Right cardiac atrium (tissue), 1 donor: ENCODE measurements around a stretch of chr16.

DNA sequence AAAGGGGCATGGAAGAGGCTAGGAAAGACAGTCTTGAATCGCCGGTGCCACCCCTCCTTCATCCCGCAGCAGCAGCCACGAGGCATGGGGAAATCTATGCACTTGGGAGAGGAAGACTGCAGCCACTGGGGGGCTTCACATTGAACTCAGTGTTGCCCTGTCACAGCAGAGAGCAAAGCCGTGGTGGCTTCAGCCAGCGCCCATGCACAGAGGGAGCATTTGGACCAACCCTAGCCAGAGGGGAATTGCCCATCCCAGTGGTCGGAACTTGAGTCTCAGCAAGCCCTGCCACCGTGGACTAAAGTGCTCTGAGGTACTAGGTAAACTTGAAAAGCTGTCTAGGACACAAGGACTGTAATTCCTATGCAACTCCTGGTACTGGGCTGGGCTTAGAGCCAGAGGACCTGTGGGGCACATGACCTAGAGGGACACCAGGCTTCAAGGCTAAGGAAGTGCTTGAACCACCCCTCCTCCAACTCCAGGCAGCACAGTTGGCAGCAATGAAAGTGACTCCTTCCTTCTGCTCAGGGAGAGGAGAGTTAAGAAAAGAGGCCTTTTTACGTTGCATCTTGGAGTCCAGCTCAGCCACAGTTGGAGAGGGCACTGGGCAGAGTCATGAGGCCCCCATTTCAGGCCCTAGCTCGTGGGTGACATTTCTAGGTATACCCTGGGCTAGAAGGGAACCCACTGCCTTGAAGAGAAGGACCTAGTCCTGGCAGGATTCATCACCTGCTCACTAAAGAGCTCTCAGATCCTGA lies 35.1 kb upstream of the ATP2C2 start:
- PRO-cap, result no peak

DNA sequence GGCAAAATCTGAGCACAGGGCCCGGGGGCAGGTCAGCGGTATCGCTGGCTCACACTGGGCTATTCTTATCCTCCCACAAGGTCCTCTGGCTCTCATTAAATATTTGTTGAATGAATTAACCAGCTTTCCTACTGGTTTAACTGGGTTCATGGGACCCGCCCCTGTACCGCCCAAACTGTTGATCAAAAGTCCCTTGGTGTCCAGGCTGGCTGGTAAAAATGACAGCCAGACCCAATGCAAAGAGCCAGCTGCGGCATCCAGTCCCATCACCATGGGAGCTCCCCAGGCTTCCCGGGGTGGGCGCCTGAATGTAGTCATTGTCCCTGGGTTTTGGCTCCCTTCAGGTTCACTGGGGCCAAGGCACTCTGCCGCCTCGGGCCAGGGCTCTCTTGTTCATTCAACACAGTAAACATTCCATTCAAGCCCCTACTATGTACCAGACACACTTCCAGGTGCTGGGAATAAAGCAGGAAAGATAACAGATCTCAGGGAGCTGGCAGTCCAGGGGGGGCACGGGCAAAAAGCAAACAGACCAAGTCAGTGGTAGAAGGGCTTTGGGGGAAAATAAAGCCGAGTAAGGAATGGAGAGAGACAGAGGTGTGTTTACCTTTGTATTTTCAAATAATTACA lies 11.7 kb upstream of the ATP2C2 start:
- PRO-cap, result no peak

GRCh38 chr16:84841818-84842889 lies 22.4 kb downstream of the CRISPLD2 start:
- PRO-cap, result no peak

DNA sequence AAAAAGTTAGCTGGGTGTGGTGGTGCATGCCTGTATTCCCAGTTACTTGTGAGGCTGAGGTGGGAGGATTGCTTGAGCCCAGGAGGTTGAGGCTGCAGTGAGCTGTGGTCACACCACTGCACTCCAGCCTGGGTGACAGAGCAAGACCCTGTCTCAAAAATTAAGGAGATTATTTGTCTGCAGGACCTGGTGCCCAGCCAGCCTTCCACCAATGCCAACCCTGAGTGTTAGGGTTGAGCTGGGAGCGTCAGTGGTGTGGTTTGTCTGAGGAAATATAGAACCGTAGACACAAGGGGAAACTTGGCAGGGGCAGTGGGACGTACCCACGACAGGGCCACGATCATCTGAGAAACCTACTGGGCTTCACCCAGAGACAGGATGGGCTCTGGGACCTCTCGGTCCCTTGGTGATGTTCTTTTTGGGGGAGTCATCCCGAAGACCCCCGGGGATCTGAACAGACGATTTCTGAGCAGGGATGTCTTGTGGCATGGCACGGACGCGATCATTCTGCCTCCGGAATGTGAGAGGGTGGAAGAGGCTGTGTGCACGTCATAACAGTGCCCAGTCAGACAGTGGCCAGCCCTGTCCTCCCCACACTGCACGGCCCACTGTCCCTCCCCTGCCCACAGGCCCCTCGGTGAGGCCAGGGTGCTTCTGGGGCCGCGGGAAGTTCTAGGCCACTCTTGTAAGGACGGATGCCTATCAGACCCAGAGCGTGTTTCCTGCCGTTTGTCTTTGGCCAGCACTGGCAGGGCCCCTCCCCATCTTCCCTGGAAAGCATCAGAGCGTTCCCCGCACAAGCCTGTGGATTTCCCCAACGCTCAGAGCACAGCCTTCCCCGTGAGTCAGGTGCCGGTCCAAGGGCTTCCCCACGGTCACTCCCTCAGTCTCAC lies 33.4 kb downstream of the CRISPLD2 start:
- PRO-cap, result no peak

GRCh38 chr16:84907361-84908083 lies 87.7 kb downstream of the CRISPLD2 start:
- PRO-cap, result no peak

- PRO-cap, result no peak
Measured at GRCh38 chr16:84922235-84923335, 88.8 kb downstream of the ZDHHC7 start.

GRCh38 chr16:84995592-84996139 lies 15.7 kb downstream of the ZDHHC7 start:
- PRO-cap, result no peak

DNA sequence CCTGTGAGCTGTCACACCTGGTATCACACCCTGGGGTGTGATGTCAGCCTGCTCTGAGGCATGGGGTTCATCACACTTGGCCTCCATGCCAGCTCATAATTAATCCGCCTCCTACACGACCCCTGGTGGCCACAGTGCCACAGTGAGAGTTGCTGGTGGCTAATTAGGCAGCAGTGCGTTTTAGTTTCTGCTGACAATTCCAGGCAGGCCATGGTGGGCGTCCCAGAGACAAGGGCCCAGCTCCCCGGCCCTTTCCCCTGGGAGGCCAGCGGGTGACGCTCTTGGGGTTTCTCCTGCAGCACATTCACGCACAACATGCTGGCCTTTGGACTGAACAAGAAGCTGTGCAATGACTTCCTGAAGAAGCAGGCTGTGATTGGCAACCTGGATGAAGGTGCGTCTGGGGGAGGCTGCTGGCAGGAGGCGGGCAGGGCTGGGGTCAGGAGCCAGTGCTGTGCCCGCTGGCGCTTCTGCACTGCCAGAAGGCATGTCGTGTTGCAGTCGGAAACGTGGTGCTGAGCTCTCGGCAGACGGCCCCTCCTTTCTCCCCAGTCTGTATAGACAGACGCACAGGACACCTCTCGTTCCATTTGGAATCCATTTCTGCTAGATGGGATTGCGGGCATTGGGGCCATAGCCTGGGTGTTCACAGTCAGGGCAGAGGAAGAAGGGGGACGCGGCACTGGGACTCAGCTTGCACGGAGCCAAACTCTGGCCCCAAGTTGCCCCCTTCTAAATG lies 25.3 kb downstream of the CIBAR2 start:
- PRO-cap, result no peak

DNA sequence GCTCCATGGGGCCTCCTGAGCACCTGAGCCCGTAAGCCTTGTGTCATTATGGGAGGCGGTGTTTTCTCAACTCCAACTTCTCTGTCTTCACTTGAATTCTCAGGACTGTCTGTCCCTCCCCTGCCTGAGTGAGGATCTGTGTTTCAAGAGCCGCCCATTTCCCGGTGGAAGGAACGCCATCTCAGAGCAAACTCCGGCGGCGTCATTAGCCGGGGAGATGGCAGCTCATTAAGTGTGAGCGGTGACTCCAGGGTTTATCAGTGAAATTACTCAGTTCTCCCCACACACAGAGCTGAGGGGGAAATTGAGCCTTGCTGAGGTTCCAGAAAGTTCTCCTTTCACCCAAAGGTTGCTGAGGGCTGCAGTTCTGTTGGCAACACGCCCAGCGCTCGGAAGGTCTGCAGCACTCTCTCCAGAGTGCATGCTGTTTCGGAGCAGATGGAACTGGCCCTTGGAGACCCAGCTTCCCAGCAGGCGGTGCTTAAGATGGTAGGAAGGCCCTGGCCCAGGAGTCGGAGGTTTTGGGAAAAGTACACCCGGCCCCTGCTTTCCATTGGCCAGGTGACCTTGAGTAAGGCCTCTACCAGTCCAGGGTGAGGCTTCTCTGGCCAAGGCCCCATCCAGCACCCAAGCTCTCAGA lies 167.5 kb upstream of the CIBAR2 start:
- PRO-cap, result no peak

- PRO-cap, result no peak
Measured at GRCh38 chr16:85285816-85286500, 173.7 kb upstream of the CIBAR2 start.

DNA sequence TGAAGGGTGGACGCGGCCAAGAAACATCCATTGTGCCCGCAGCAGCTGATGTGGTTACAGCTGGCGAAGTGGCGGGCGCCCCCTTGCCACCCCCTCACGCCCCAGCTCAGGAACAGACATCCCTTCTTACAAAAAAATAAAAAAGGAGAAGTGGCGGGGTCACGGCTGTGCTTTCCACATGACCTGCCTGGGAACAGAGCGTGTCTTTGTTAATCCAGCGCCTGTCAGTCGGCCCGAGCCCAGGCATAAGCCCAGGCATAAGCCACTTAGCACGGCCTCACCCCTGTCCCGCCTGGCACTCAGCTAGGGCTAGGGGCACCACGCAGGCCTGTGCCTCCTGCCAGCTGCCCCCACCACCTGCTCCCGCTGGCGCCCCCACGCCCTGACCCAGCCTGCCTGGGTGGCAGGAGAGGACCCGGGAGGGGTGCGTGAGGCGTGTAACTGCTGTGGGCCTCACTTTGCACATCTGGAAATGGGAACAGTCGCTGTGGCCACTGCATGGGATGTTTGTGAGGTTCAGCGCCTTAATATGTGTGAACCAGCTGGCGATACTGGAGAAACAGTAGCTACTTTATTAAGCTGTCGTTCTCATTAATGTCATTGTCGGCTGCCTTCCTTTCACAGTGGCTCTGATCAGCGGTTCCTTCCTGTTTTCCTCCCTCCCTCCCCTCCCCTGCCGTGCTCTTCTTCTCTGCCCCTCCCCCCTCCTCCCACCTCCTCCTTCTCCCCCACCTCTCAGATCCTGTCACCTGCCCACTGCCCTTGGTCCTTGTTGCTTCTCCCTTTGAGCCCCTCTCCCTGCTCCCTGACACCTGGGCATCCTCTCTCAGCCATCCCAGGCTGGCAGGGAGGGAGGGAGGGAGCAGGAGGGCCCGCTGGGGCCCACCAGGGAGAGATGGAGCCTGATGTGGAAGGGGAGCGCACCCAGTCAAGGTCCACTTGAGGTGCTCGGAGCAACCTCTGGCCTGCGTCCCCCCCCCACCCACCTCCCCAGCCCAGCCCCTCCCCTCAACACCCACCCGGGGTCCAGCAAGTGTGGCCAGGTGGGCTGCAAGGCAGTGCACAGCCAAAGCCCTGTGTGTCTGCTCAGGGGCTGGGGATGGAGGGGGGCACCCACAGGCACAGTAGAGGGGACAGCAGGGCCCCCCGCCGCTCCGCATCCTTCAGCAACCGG lies 197.9 kb upstream of the CIBAR2 start:
- PRO-cap, result no peak

DNA sequence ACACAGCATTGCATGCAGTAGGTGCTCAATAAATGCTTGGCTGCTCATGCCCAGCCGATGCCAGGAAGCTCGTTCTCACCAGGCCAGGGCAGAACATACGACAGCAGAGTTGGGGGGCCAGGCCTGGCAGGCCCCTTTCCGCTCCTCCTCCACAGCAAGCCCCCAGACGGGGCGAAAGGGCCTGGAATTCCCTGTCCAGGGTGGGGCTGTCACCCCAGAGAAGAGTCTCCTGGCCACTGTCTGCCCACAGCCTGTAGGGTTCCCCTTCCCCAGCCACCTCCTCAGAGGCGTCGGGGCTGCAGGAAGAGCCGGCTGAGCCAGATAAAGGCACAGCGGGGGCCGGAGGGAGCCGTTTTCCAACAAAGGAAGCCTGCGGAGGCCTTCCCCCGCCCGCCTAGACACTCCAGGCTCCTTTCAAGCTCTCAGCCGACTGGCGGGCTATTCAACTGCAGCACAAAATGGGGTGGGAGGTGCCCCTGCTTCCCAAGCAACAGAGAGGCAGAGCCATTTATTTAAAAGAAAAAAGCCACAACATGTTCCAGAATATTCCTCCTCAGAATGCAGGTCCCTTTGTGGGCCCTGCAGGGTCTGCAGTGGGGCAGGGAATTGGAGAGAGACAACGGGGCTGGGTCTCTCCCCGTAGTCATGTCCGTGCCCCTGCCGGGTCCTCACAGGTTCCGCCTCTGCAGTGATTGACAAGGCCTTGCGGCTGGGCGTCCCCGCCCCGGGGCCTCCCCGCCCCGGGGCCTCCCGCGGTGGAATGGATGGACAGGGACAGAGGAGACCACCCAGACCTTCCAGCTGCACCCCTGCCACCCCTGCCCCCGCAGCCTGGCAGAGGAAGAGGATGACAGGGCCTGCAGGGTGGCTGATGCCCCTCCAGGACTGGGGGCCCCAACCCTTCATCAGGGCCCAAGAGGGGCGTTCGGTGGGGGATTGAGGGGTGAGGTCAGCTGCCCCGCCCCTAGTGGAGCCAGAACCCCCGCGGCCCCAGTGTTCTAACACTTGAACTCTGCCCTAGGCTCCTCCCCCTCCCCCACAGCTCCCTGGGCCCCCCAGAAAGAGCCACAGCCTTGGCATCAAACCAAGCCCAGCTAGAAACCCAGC lies 216.2 kb upstream of the CIBAR2 start:
- PRO-cap, result no peak

- PRO-cap, result no peak
Measured at GRCh38 chr16:85334637-85335153, 222.4 kb upstream of the CIBAR2 start.

DNA sequence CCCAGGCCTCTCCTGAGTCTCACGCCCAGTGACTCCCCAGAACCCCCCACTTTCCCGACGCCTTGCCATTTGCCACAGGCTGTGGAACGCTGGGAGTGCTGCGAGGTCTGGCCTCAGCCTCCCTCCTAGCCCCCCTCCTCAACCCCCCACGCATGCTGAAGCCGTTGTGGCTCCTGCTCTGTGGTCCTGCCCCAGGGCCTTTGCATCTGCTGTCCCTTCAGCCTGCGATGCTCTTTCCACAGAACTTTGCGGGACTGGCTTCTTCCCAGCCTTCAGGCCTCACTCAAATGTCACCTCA lies 225.9 kb upstream of the GSE1 start:
- PRO-cap, result no peak

DNA sequence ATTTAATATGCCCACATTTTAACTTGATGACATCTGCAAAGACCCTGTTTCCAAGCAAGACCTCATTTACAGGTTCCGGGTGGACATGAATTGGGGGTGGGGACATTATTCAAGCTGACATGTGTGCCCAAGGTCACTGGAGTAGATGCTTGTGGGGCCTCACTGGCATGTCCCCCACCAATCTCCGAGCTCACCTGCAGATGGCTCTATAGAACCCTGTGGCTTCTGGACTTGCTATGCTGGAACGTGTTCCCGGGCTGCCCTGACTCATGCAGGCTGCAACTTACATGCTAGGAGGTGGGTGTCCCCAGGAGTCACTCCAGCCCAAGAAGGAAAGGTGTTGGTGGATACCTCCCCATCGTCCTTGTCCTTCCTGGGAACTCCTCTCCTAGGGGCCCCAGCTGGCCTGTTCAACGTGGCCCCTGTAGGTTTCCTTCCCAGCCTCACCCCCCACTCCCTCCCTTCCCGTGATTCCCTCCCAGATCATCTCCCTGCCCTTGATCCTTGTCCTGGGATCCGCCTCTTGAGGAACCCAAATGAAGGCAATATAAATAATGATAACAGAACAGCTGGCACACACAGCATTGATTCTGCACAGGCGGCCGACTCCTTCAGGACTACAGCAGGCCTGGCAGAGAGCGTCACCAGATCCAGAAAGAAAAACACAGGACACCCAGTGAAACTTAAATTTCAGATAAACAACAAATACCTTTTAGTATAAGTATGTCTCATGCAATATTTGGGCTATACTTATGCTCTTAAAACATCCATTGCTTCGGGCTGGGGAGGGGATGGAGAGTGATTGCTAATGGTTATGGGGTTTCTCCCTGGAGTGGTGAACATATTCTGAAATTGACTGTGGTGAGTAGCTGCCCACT lies 221.2 kb upstream of the GSE1 start:
- PRO-cap, result no peak

DNA sequence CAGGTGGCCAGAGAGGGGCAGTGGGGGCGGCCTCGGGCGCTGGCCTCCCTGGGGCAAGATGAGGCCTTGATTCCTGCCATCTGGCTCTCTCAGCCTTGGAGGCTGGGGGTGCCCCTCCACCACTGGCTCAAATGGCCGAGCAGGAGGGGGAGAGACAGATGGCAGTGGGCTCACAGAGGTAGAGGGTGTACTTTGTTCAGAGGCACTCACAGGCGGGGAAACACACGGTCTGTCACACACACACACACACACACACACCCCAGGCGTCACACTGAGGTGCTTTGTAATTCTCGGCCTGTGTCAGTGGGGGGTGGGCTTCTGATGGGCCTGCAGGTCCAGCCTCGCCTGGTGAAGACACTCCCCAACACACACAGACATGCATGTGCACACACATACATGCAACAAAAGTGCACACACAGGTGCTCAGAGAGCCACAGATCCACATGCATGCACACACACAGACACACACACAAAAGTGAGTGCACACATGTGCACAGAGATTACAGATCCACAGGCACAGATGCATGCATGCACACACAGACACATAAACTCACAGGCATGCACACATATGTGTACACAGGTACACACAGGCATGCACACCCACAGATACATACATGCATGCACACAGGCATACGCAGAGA lies 173.7 kb upstream of the GSE1 start:
- PRO-cap, result no peak

DNA sequence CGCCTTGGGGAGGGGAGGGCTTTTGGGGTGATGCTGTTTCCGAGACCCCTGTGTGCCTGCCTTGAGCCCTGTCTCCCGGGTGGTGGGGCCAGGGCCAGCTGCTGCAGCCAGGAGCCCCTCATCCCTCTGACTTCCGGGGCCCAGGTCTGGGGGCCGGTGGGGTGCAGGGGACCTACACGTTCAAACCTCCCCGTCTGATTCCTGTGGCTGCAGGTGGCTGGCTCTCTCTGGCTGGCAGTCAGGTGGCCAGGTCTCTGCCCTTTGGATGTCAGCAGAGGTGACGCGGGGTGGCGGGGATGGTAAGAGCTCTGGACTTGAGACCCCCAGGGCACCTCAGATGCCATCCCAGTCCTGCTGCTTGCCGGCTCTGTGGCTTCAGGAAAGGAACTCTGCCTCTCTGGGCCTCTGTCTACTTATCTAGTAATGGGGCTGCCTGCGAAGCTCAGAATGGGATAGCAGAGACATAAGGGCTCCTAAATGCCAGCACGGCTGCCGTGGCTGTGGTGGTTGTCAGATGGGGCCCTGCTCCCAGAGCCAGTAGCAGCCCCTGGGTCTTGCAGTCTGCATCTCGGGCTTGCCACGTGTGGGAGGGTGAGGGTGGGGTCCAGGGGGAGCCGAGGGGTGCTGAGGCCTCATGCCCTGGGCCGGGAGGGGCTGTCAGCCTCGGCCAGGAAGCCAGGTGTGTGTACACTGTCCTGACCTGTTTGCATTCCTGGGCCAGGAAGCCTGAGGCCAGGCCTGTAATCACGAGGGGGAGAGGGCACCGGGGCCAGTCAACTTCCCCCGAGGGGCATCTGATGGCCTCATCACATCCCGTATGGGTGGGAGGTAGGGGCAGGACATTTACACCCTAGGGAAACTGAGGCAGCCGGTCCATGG lies 88.9 kb upstream of the GSE1 start:
- PRO-cap, result no peak

- PRO-cap, result no peak
Measured at GRCh38 chr16:85524841-85525568, 88.1 kb upstream of the GSE1 start.

DNA sequence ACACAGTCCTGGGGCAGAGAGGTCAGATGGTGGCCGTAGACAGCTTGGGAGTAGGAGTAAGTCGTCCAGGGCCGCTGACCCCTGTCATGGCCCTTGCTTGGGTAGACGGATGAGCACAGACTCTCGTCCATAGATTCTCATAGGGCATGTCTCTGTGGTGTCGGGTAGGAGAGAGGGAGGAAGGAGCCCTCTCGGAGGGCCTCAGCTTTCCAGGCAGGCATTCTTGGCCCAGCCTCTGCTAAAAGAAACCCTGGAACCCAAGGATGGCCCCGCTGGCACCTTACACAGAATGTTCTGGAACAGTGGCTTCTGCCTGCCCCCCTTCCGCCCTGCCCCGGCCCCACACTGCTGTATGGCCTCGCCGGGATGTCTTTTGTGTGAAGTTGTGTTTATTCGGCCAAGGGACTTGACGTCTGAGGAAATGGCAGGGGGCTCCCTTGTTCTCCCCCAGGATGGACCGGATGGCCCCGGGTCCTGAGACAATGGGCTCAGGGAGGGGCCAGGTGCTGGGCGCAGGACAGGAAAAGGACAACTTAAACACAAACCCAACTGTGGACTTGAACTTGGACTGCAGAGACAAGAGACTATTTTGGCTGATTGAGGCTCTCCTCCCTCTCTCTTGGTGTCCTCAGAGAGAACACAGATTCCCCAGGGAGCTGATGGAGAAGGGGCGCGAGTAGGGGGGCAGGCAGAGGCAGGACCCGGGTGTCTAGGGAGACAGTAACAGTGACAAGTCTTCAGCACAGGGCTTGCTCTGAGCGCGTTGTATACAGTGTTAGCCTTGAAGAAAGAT lies 81.6 kb upstream of the GSE1 start:
- PRO-cap, result bidirectional peak, plus-strand start at position 548 of the sequence, minus-strand start at position 347 of the sequence

DNA sequence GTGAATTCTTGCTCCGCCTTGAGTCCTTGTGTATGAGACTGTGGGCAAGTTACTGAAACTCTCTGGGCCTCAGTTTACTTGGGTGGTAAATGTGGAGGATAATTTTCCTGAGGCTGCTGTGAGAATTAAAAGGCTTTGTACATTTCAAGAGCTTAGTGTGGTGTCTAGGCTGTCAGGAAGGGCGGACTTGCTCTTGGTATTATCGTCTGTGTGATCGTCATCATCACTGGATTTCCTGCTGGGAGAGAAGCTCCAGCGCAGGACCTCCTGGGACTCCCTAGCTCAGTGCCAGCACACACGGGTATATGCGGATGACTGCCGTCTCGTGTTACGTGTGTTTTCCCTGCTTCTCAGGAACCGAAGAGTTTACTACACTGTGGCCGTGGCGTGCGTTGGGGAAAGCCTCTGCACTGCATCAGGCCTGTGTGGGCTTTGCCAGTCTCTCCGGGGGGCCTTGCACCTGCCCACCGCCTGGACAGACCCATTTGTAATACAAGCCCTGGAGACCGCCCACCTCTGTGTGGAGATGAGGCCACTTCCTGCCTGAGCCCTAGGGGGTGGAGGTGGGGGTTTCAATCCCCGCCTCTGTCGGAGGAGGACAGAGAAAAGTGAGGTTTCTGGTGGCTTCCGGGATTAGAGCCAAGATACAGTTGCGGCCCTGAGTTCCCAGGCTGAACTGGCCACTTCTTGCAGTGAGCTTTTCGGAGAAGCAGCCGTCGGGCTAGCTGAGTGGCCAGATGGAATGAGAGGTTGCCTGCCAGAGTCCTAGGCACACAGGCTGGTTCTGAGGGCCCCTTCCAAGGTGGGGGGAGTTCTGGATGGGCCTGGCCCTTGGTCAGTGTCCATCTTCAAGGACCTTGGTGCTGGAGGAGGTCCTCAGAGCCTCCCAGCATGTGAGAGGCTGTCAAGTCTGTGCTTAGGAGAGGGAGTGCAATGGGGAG lies 43.5 kb upstream of the GSE1 start:
- PRO-cap, result no peak